GM12891 (cell line): ENCODE data around the gene ADCY7.

DNA sequence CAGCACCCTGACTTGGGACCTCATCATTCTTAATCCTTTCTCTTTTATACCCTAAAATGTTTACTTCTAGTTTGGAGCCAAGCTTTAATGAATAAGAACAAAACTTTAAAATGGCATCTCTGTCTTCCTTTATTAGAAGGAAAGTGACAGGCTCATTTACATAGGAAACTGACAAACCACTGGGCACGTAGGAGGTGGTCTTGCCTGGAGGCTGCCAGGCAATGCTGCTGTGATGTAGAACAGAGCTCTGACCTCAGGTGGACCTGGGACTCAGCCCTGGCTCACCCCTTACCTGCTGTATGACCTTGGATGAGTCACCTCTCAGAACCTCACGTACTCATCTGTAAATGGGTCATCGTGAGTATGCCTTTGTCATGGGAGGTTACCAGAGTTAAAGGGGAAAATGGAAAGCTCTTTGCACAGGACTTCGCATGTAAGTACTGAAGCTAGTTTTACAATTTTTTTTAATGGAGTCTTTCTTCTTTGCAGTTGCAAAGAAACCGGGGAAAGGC lies 37.6 kb upstream of the LONP2 start:
- RRBS, result no CpG with 5 or more reads among the region's 5 CpGs

- RRBS, result no CpG with 5 or more reads among the region's 15 CpGs
These were observed 24.9 kb upstream of the SIAH1 start for GRCh38 chr16:48409768-48410807.

DNA sequence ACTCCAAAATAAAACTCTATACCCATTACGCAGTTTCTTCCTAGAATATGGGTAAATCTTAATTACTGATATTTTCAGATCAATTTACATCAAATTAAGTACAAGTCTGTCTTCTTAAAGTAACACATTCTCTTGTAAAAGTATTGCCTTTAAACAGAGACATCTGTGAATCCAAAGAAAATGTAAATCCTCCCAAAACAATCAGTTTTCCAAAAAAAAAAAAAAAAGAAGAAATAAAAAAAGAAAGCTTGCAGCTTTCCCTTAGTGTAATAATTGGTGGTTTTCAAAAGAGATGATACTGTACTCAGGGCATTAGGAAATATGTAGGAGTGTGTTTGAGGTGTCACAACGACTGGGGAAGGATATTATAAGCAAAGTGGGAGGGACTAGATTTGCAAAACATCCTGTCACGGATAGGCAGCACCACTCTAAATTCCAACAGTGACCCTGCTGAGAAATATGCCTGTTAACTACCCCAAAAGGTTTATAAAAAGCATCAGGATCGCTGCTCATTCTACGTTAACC lies 51.8 kb downstream of the N4BP1 start:
- RRBS, result no CpG with 5 or more reads among the region's 5 CpGs

DNA sequence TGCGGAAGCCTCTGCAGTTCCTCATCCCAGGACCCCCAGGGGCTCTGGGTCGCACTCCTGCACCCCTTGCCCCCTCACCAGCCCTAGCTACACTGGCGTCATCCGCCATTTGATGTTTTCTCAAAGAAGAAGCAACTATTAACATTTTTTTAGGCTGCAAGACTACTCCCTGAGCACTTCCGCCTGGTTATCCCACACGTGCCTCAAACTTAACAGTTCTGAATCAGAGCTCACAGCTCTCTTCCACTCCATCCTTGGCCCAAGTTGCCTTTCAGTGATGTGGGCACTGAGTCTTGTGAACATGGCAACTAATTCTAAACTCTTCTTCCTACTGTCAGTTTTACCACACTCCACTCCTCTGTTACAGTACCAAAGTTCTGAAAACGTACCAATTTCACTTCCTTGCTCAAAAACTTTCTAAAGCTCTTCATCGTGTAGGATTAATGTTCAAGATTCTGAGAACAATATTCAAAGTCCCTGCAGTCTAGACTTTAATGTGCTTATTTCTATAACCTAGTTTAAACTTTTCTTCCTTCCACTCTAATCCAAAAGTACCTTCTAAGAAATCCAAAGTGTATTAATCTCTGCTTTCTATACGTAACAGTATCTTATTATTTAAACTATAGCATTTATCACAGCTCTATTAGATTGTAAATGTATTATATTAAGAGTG lies 31.6 kb downstream of the N4BP1 start:
- RRBS, result no CpG with 5 or more reads among the region's 9 CpGs

GRCh38 chr16:48587151-48587443 lies 22.9 kb downstream of the N4BP1 start:
- RRBS, result no CpG with 5 or more reads among the region's 3 CpGs

DNA sequence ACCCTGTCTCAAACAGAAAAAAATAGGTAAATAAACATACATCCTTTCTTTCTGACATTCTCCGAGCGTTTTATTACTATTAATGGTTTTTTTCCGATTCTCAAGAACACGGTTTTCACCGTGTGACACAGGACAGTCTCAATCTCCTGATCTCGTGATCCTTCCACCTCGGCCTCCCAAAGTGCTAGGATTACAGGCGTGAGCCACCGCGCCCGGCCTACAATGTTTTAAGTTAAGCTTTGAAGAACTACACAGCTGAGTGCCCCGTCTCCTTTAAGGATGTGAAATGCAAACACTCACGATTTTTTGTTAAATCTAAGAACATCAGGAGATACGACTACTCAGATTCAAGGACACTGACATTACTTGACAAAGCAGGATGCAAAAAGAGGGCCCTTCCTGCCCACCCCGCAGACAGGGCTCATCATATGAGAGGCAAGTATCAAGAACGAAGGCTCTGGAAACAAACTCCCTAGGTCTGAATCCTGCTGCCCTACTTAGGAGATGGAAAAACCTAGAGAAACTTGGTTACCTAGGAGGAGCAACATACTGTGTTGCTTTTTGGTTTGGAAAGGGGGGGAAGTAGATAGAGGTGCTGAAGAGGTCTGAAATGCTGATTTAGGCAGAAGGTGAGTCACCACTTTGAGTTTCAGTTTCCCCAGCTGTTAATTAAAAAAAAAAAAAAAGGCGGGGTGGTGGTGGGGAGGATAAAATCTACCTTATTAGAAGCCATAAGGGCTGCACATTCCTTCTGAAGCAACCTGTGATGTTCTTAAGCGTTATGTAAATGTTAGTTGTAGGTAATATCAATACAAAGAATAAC lies 1.7 kb downstream of the N4BP1 start:
- RRBS, result no CpG with 5 or more reads among the region's 18 CpGs

GRCh38 chr16:49281156-49281724 lies 398 bp downstream of the CBLN1 start:
- RRBS, result 19% methylated on average over 16 of the region's 53 CpGs

DNA sequence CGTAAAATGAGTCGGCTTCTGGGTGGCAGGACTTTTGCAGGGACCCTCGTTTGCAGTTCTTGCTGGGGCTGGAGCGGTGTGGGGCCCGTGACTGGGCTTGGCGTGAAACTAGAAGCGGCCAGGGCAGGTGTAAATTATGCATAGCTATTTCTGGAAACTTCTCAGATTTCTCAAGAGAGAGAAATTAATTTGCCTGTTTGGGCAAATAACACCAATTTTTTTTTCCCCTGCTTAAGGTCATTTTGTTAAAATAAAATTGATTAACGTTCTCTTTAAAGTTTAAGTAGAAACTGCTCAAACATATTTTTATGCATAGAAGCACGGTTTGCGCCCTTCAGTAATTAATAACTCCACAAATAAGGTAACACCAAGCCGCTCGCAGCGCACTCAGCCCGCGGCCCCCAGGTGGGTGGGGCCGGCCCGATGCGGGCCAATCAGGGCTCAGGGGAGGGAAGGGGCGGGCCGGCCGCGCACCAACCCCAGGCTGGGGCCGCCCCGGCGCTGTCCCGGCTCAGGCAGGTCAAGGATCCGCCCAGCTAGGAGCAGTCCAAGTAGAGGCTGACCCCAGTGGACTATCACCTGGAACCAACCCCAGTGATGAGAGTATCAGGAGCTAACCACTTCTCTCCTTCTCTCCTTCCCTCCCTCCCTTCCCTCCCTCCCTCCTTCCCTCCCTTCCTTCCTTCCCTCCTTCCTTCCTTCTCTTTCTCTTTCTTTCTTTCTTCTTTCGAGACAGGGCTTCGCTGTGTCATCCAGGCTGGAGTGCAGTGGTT lies 110.7 kb downstream of the C16orf78 start:
- RRBS, result 4% methylated on average over 5 of the region's 29 CpGs

DNA sequence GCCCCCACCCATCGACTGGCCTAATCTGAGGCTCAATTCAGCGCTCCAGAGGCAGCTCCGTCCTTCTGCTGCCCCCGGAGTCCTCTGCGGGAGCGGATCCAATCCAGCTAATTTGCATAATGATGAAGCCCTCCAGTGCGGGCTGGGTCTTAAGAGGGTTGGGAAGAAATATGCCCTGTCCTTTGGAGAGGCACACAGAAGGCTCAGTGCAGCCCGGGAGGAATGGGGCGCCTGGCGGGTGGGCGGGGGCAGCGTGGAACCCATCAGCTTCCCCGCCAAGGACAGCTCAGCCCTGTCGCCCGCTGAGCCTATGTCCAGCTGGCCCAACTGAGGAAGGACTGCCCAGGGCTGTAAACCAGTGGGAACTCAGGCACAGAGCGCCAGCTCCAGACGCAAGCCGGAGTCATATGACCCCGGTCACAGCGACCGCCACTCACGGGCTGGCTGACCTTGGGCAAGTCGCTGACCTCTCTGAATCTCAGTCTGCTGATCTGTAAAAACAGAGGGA lies 169.9 kb downstream of the C16orf78 start:
- RRBS, result no CpG with 5 or more reads among the region's 23 CpGs

DNA sequence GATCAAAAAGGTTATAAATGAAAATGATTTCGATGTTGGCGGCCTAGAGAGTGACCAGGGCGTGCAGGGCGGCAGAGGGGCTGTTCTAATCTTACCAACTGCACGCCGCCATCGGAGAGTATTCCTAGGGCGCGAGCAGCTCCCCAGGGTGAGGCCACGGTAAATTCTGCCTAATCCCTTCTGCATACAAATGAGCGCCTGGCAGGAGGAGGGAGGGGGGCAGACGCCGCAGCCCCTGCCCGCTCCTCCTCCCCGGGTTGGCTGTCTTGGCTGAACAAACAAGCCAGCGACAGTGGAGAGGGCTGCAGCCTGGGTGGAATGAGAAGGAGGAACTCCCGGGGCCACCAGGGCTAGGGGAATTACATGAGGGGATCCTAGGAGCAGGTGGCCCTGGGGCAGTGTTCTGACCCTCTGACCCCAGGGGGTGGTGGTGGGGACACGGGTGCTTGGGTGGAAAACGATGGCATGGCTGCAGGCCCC lies 183.5 kb downstream of the C16orf78 start:
- RRBS, result 52% methylated on average over 3 of the region's 19 CpGs

- RRBS, result no CpG with 5 or more reads among the region's 7 CpGs
These were observed 207.1 kb downstream of the C16orf78 start for GRCh38 chr16:49580753-49580962.

- RRBS, result 8% methylated on average over 12 of the region's 87 CpGs
These were observed 17.1 kb downstream of the ZNF423 start for GRCh38 chr16:49838309-49839652.

GRCh38 chr16:50158159-50159022 lies 5.3 kb downstream of the TENT4B start:
- RRBS, result no CpG with 5 or more reads among the region's 7 CpGs

- RRBS, result no CpG with 5 or more reads among the region's 5 CpGs
These were observed 35.2 kb upstream of the ADCY7 start for GRCh38 chr16:50230953-50231787.

DNA sequence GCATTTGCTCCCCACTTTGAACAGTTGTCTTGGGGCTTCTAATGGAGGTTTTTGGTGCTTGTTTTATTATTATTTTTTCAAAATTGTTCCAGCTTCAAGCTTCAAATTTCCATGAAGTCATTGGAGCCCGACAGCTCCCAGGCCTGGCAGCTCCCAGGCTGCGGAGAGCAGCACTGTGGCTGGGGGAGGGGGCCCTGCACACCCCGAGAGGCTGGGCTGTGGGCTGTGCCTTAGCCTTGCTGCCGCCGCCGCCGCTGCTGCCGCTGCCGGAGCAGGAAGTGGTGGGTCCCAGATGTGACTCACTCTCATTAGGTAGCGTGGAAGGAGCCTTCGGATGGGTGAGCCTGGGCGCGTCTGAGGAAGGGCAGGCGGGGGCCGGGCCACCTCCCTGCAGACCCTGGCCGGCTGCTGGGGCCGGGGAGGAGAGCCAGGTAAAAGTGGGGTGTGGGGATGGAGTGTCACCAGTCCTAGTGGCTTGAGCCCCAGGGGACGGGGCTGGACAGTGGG lies at the start of gene ADCY7:
TSS of gene ADCY7 (plus strand) at position 302 of the 507 bp plus-strand sequence.
- RRBS, result no CpG with 5 or more reads among the region's 18 CpGs

DNA sequence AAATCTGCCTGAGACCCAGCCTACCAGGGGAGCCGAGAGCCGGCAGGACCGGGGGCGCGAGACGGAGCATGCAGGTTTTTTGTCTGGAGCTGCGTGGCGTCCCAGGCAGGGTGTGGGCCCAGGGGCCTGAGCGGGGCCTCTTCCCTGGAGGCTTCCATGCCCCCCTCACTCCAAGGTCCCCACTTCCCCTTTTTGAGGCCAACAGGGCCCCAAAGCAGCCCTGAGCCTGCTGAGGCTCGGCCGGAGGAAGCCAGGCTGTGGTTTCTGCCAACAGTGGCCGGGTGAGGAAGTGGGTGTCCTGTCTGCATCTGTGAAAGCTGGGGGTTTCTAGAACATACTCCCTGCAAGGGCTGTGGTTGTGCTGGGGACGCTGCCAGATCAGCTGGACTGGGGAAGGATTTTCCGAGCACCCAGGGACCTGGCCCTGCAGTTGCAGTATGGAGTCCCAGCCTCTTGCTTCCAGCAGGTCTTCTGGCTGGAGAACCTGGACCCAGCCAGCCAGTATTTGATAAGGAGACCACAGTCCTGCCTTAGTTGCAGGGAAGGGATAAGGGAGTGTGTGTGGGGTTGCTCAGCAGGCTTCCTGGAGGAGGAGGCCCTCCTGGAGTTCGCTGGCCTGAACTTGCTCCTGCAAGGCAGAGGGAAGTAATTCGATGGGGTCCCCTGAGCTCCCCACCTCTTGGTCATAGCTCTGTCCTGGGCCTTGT lies 15.7 kb downstream of the ADCY7 start:
- RRBS, result no CpG with 5 or more reads among the region's 16 CpGs

GRCh38 chr16:50284222-50285007 lies 18.1 kb downstream of the ADCY7 start:
- RRBS, result no CpG with 5 or more reads among the region's 14 CpGs

DNA sequence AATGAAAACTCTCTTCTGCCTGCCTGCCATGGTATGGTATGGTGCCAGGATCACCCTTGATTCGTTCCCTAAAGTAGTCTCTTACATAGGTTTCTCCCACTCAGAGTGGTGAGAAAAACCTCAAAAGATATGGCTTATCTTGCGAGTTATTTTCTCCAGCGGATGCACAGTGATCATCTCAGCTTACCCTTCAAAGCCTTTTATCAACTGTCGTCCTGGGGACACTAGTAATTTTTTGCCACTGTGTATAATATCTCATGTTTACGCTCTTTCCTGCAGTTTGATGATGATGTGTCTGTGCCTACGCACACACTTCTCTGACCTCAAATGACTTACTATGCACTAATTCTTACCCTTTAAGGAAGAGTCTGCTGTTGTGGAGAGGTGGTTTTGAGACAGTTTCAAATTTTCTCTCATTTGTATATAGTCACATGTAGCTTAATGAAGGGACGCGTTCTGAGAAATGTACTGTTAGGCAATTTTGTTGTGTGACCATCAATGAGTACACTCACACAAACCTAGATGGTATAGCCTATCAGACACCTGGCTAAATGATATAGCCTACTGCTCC lies 29.9 kb downstream of the BRD7 start:
- RRBS, result no CpG with 5 or more reads among the region's 8 CpGs

DNA sequence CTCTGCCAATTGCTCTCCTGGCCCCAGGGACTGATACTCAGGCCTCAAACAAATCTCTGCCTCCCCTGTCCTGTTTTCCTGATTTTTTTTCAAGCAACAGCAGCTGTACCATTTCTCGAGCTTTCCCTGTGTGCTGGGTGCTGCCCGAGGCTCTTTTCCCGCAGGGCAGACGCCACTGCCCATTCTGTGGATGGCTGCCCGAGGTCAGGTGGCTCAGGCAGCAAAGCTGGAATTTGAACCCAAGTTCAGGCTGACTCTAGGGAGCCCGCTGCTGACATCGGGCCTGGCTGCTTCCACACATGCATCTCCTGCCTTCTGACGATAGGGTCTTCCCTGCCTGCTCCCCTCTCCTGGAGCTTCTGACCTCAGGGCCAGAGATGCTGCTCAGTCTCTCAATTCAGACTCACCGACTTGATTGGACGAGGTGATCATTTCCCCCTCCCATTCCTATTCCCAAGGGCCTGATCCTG lies 87.2 kb upstream of the NKD1 start:
- RRBS, result no CpG with 5 or more reads among the region's 10 CpGs

GRCh38 chr16:50478276-50478724 lies 69.9 kb upstream of the NKD1 start:
- RRBS, result 72% methylated on average over 2 of the region's 15 CpGs